Cerebellum (tissue), 5 donors: ENCODE measurements around the genes BCAN and SH2D2A.

DNA sequence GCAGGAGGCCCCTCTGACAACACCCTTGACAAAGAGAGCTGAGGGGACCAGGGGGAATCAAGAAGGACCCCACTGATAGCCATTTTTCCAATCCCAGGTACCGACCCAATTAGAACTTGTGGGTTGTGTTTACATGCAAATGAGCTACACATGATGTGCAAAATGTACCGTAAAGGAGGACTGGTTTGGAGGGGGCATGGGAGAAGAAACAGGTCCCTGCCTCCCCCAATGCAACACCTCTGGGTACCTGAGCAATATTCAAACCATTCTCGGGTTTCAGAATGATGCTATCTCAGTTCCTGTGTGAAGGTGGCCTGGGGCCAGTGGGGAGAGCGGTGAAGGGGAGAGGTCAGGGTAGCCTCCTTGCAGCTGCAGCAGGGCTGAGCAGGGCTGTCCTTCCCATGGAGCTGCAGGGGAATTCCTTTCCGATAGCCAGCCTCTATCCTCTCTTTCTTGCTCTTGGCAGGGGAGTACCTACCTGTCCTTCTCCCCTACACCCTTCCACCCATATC lies 12.1 kb downstream of the MEF2D start:
- PRO-cap, 3 experiments = no peak in any of the 3 experiments
- RAMPAGE, long total RNA = no peak

- PRO-cap, 3 experiments = no peak in any of the 3 experiments
- RAMPAGE, long total RNA = no peak
Observed at GRCh38 chr1:156491593-156492251, 8.9 kb downstream of the MEF2D start.

GRCh38 chr1:156496974-156497523 lies 3.5 kb downstream of the MEF2D start:
- PRO-cap, 3 experiments = no peak in any of the 3 experiments
- RAMPAGE, long total RNA = no peak

DNA sequence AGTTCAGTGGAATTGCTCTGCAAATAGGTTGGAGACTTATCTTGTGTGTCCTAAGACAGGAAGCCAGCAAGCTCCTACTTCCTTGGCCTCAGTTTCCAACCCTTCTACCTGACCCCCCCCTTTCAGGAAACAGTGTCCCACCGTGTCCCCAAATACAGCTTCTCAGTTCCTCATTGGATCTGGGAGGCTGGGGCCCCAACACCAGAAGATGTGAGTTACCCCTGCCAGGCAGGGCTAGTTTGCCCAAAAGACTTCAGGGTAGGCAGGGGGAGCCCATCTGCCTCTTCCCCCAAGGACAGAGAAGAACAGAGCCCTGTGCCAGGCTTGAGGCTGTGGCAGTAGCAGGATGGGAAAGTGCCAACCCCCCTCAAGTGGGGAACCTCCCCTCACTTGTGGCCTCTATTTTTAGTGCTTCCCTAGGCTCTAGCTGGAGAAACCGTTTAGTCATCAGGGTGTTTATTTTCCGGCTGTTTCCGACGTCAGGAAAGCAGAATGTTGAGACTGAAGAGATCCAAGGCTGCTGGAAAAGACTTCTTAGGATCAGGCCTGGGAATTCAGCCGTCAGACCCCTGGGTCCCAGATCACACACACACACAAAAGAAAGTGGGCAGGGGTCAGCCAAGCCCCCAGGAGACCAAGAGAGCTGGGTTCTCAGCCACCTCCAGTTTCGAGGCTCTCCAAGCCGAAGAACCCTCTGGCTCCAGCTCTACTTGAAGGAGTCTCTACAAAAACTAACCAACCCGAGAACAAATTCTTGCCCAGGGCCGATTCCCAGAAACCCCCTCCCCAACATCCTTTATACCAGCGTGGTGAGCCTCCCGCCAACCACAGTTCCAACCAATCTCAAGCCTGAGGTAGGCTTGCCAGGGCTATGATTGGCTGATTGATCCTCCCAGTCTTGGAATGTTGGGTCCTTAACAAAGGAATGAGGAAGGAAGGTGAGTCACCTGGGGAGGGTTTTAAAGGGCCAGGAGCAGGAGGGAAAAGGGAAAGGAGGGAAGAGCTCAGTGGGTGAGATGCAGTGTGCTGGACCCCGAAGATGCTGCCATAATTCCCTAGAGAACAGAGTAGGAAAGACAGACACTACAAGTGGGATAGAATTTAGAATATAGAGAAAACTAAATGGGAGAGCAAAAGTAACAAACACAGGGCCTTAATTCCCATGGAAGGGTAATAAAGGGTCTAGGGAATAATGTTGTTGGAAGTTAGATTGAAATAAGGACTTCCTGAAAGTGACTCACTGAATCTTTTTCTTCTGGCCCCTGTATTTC lies 2.5 kb upstream of the MEF2D start:
- PRO-cap, 3 experiments = peak in 2 of 3 experiments; most common plus-strand start position 490 of the sequence (in 2); most common minus-strand start position 845 of the sequence (in 2)
- RAMPAGE, long total RNA = no peak

DNA sequence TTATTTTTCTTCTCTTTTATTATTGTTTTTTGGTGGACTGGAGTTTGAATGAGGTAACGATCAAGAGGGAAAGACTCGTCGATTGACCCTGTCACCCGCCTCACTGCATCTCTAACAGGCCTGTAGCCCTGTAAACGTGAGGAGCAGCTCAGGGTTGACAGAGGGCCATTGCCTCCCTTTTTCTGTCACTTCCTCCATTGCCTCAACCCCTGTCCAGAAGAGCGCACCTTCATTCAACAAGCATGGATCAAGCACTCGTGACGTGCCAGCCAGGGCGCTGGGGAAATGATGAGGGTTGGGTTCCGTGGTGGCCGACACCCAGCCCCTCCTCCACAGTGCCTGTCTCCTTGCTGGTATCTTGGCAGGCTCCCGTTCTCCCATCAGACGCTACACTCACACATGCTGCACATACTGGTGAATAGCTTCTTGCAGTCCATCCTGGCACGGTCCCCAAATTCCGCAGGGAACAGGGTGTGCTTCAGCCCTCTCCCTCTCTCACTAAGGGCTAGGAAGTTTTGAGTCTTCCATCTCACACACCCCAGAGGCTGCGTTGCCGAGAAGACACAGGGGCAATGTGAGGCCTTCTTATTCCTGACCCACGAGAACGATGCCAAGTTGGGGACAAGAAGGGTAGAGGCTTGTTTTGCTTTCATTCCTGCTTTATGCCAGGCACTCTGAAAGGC lies 10.0 kb upstream of the MEF2D start:
- PRO-cap, 3 experiments = no peak in any of the 3 experiments
- RAMPAGE, long total RNA = no peak

- PRO-cap, 3 experiments = peak in 3 of 3 experiments; most common plus-strand start chr1:156582132 (in 3)
- RAMPAGE, long total RNA = no peak
Observed at GRCh38 chr1:156581613-156582505, 2.3 kb downstream of the TTC24 start.

GRCh38 chr1:156641622-156642257 lies at the start of gene BCAN:
TSS of gene BCAN (plus strand) at chr1:156642117.
- PRO-cap, 3 experiments = peak in 3 of 3 experiments; most common plus-strand start chr1:156642117 (in 1); most common minus-strand start chr1:156641966 (in 3)
- RAMPAGE, long total RNA = start-site peak on the plus strand at chr1:156642116-156642174, 804 and 36 reads in 2 replicates

DNA sequence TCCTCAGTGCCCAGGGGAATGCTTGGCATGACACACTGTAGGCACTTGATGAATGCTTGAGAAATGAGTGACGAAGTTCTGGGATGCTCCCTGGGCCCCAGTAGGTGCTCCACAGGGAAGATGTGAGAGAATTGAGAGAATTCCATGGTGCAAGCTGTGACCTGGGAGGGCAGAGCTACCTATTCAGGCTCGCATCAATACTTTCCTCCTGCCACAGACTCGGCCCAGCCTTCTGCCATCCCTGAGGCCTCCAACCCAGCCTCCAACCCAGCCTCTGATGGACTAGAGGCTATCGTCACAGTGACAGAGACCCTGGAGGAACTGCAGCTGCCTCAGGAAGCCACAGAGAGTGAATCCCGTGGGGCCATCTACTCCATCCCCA lies 9.3 kb downstream of the BCAN start:
- PRO-cap, 3 experiments = no peak in any of the 3 experiments
- RAMPAGE, long total RNA = no peak

DNA sequence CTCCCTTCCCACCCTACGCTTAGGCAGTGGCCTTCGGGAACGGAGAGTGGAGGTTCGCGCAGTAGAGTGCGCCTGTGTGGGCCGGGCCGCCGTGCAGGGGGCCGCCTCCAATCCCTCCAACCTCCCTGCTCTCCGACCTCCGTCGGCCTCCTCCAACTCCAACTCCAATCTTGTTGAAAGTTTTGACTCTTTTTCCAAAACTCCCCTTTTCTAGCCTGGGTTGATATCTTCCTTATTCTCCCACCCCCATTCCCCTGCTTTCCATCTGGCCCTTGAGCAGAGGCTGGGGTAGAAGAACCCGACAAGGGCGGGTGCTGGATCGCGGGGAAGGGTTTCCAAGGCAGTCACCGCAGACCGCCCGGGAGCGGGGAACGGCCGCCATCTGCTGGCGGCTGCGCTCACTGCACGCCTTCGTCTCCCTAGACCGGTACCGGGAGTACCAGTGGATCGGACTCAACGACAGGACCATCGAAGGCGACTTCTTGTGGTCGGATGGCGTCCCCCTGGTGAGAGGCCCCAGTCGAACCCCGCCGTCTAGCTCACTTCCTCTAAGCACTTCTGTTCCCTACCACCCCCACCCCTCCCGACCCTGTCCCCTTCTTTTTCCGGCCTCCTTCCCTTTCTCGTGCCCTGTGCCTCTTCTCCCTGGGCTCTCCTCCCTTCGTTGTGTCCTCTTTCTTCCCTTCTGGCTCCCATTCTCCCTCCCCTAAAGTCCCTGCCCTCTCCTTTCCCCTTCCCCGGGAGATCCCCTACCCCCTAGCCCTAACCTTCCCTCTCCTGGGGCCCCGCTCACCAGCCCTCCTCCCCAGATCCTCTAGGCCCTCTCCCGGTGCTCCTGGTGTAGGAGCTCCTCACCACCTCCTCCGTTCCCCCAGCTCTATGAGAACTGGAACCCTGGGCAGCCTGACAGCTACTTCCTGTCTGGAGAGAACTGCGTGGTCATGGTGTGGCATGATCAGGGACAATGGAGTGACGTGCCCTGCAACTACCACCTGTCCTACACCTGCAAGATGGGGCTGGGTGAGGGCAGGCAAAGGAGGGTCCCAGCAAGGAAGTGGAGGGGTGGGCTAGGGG lies 15.7 kb downstream of the BCAN start:
- PRO-cap, 3 experiments = peak in 3 of 3 experiments; most common plus-strand start position 435 of the sequence (in 1); most common minus-strand start position 285 of the sequence (in 1)
- RAMPAGE, long total RNA = no peak

- PRO-cap, 3 experiments = no peak in any of the 3 experiments
- RAMPAGE, long total RNA = no peak
Observed at GRCh38 chr1:156665417-156665981, 11.7 kb downstream of the NES start.

GRCh38 chr1:156675429-156676281 lies 1.6 kb downstream of the NES start:
- PRO-cap, 3 experiments = no peak in any of the 3 experiments
- RAMPAGE, long total RNA = no peak

DNA sequence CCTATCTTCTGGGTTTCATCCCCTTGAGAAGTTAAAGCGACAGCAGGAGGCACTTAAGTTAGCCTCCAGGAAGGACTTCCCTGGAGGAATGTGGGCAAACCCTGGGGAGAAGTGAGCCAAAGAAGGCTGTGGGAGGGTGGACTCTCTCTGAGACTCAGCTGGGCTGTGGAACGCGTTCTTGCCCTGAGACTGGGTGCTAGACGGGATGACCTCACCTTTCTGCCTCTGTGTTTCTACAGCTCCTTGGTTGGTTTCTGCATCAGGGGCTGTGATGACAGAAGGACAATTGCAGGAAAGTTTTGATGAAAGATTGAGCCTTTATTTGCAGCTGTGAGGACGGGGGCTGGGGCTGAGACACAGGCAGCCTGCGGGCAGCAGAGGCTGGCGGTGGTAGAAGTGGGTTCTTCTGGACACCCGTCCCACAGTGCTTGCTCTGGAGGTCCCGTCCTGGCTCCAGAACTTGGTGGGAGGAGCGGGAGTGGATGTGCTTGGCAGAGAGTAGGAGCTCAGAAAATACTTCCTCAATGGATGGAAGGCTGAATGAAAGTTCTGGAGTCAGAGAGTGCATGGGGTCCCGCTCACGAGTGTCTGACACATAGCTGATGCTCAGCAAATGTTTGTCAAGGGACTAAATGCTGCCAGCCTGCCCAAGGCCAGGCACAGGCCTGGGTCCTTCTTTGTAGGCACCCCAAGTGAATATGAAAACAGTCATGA lies 13.3 kb upstream of the NES start:
- PRO-cap, 3 experiments = no peak in any of the 3 experiments
- RAMPAGE, long total RNA = no peak

DNA sequence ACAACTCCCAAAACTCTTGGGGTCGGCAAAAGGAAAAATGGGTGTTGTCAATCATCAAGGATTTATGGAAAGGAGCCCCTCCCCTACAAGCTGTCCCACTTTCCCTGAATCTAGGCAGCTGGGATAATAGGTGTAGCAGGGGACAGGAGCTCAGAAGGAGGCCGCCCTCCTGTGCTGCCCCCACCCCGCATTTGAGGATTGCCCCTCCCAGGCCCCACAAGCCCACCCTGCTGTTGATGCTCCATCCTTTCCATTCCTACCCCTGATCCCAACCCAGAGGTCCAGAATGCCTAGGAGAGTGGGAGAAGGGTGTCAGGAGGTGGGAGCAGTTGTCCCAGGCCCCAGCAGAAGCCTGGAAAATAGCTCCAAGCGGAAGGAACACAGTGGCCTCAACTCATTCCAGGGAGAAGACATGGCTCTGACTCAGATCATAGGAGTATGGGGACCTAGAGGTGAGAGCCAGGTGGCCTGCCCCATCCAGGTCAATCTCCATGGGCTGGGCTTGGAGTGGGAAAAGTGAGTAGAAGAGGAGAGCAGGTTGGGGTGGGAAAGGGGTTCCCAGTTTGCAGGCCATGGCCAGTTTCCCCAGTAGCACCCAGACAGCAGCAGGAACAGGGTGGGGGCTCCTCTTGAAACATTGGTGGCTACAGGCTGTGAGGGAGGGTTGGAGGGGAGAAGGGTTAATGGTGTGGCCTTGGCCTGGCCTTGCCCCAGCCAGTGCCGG lies 2.1 kb upstream of the MRPL24 start:
- PRO-cap, 3 experiments = no peak in any of the 3 experiments
- RAMPAGE, long total RNA = no peak

GRCh38 chr1:156770580-156771461 lies 3.5 kb downstream of the PRCC start:
- PRO-cap, 3 experiments = no peak in any of the 3 experiments
- RAMPAGE, long total RNA = no peak

- PRO-cap, 3 experiments = no peak in any of the 3 experiments
- RAMPAGE, long total RNA = no peak
Observed at GRCh38 chr1:156801592-156802388, 14.9 kb downstream of the SH2D2A start.

- PRO-cap, 3 experiments = no peak in any of the 3 experiments
- RAMPAGE, long total RNA = no peak
Observed at GRCh38 chr1:156816584-156817173, at the start of gene SH2D2A. TSS of gene SH2D2A (minus strand) at chr1:156816848.

- PRO-cap, 3 experiments = no peak in any of the 3 experiments
- RAMPAGE, long total RNA = no peak
Observed at GRCh38 chr1:156859954-156860456, 660 bp upstream of the NTRK1 start.

DNA sequence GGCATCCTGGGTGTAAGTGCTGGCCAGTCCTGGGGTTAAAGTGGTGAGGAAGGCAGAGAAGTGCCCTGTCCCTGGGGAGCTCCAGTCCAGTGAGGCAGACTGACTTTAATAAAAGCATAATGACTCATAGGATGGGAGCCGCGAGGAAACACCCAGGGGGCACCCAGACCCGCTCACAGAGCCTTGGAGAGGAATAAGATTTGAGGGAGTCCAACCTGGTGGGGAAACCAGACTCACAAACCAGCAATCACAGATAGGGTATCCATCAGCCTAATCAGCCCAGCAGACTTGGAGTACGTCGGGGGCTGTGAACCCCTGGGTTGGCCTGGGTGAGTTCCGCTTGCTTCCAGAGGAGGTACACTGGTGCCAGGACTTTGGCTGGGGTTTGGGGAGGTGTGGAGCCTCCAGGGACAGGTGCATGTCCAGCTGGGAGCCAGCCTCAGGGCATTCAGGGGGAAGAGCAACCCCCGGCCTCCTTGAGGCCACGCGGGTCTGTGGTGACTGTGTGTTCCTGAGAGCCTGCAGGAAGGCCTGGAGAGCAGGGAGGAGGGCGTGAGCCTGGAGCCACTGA lies 3.7 kb downstream of the PEAR1 start:
- PRO-cap, 3 experiments = no peak in any of the 3 experiments
- RAMPAGE, long total RNA = no peak

DNA sequence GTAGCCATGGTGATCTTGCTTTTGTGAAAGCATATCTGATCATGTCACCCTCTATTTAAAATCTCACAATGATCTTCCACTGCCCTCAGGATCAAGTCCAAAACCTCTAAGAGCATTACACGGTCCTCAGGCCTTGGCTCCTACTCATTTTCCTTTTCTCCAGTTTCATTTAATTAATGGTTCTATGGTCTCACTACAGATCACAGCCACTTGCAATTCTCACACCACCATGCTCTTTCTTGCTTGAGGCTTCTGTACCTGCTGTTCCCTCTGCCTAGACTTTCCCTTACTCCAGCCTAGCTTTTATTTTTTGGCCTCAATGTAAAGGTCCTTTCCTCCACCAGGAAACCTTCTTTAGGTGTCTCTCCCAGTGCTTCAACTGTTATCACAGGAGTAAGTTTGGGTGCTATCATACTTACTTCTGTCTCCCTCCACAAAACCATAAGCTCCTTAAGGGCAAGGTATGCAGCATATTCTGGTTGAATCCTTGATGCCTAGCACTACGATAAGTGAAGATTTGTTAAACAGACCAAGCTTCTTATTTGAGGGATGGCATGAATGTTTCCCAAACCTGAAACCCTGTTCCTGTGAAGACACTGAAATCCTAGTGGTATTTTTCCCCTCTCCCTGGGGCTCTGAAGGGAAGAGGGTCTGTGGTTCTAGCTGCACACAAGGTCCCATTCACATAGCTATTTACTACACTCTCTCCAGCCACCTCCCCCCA lies 11.9 kb downstream of the ARHGEF11 start:
- PRO-cap, 3 experiments = no peak in any of the 3 experiments
- RAMPAGE, long total RNA = no peak

GRCh38 chr1:157045031-157045241 lies 606 bp downstream of the ARHGEF11 start:
- PRO-cap, 3 experiments = no peak in any of the 3 experiments
- RAMPAGE, long total RNA = no peak